HT1080 (cell line): ENCODE results near the genes POU4F2, TTC29 and RPS3A.

RAMPAGE:
- cytosol, long total RNA: no peak
- long total RNA: no peak
- nucleus, long total RNA: no peak
Observed at GRCh38 chr4:145881961-145882508, 56.6 kb downstream of the ZNF827 start.

DNA sequence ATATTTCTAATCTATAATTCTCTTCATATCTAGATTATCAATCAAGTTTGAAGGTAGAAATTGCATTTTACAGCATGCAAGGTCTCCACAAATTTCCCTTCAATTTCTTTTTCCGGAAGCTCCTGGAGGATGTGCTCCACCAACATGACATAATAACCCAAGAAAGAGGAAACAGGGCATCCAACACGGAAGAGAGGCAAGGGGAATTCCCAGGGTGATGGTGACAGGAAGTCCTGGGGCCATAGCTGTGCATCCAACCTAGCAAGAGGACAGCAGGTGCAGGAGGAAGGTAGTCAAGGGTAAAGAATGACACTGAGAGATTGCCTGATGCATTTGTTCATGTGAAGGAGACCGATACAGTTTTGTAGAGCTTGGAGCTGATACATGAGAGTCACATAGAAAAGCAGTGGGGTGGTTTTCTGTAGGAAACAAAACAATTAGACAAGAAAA is 115.7 kb upstream of the LSM6 start:
RAMPAGE:
- cytosol, long total RNA: no peak
- long total RNA: no peak
- nucleus, long total RNA: no peak

DNA sequence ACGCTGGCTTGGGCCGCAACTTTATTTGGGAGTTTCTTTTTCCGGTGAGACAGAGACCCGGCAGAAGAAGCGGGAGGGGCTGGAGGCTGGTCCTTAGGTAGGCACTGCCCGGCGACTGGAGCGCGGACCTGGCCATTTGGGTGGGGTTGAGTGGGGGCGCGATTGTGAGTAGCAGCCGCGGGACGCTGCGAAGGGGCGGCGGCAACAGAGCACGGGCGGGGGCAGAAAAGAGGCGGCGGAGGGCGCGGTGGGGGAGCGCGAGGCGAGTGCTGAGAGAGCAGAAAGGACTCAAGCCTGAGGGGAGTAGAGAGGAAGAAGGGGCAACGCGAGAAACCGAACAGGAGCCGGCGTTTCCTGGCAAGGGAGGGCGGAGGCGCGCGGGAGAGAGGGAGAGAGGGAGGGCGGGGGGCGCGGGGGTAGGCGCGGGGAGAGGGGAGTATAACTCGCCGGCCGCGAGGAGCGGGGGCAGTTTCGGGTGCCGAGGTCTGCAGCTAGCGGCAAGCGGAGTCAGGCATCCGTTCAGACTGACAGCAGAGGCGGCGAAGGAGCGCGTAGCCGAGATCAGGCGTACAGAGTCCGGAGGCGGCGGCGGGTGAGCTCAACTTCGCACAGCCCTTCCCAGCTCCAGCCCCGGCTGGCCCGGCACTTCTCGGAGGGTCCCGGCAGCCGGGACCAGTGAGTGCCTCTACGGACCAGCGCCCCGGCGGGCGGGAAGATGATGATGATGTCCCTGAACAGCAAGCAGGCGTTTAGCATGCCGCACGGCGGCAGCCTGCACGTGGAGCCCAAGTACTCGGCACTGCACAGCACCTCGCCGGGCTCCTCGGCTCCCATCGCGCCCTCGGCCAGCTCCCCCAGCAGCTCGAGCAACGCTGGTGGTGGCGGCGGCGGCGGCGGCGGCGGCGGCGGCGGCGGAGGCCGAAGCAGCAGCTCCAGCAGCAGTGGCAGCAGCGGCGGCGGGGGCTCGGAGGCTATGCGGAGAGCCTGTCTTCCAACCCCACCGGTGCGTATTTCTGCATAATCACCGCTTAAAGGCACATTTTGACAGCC is at the start of gene POU4F2:
Gene POU4F2, plus strand, starts transcription at position 468 of the 1,050 bp plus-strand sequence.
RAMPAGE:
- cytosol, long total RNA: no peak
- long total RNA: no peak
- nucleus, long total RNA: no peak

GRCh38 chr4:146945549-146946061 is at the start of gene TTC29:
TSS of gene TTC29 (minus strand) at chr4:146945864.
RAMPAGE:
- cytosol, long total RNA: no peak
- long total RNA: no peak
- nucleus, long total RNA: no peak

DNA sequence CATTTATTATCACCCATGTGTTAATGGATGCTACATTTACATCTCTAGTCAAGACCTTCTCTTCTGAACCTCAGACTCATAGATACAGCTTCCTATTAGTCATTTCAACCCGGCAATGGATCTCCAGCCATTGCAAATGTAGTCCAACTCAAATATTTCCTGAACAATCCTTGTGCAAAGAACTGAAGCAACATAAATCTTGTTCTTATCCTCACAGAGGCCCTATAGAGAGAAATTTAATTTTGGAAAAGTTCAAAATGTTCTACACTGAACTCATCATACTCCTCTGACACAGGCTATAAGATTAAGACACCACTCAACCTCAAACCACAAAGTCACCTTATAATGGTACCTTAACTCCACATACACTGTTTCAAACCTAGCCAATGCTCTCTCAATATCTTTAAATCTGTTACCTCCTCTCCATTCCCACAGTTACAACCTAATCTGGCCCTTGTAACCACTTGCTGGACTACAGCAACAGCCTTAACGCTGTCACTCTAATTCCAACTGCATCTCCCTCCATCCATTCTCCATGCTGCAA is 3.1 kb downstream of the PRMT9 start:
RAMPAGE:
- cytosol, long total RNA: no peak
- long total RNA: no peak
- nucleus, long total RNA: no peak

DNA sequence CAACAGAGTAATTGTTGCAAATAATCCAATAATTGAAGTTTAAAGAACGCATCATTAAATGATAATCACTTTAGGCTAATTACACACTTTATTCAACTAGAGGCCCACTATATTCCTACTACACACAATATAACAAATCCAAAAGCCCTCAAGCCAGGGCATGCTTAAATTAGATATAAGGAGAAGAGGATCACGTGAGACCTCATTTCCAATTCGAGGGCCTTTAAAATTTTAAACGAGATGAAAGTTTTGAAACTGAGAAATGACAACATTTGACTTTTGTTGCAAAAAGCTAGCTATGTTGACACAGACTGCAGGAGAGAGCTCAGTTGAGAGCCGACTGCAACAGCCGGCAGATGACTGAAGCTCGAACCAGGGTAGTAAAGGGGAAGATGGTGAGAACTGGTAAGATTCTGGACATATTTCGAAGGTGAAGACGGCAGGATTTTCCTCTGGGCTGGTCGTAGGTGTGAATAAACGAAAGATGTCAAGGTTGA is 851 bp downstream of the PRMT9 start:
RAMPAGE:
- cytosol, long total RNA: no peak
- long total RNA: no peak
- nucleus, long total RNA: no peak

GRCh38 chr4:147822013-147822654 is 90.2 kb downstream of the ARHGAP10 start:
RAMPAGE:
- cytosol, long total RNA: no peak
- long total RNA: no peak
- nucleus, long total RNA: no peak

DNA sequence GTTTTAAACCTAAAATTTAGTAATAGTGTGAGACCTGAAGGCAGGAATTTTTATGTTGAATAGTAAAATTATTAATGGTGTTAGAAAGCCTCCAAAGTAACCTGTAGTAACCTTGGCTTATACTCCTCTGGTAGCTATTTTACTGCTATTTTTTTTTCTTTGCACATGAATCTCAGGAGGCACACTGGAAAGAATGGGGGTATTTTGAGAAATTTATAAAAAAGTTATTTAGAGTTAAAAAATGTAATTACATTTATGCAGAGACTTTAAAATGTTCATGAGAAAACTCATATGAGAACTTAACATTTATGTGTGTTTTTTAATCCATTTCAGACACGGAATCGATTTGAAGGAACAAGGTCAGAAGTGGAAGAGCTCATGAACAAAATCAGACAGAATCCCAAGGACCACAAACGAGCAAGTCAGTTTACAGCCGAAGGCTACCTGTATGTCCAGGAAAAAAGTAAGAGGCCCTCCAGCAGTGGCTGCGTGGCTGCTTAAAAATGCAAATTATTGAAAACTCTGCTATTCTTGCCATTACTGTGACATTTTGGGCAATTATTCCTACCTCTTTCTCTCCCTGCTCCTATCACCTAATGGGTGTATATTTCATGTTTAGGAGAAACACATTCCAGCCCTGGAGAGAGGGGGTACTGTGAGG is 142.9 kb downstream of the ARHGAP10 start:
RAMPAGE:
- cytosol, long total RNA: no peak
- long total RNA: no peak
- nucleus, long total RNA: no peak

DNA sequence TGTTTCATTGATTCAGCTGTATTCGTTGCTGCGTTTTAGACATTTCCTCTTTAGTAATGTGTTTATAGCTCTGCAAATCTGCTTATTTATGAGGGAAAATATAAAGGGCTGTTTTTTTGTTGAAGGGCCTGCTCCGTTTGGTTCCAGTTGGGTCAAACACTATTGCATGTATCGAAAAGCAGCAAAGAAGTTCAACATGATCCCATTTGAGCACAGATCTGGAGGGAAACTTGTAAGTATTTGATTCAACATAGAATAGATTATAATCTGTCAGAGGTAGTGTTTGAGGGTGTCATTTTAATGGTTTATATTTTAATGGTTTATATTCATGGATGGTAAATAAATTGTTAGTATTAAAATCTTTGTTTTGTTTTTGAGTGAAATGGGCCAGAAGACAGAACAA is 147.2 kb downstream of the ARHGAP10 start:
RAMPAGE:
- cytosol, long total RNA: no peak
- long total RNA: no peak
- nucleus, long total RNA: no peak

RAMPAGE:
- cytosol, long total RNA: no peak
- long total RNA: no peak
- nucleus, long total RNA: no peak
Observed at GRCh38 chr4:148166105-148166530, 276.1 kb downstream of the NR3C2 start.

GRCh38 chr4:148202993-148204049 is 238.9 kb downstream of the NR3C2 start:
RAMPAGE:
- cytosol, long total RNA: no peak
- long total RNA: no peak
- nucleus, long total RNA: no peak

RAMPAGE:
- cytosol, long total RNA: no peak
- long total RNA: no peak
- nucleus, long total RNA: no peak
Observed at GRCh38 chr4:148386741-148387477, 55.3 kb downstream of the NR3C2 start.

RAMPAGE:
- cytosol, long total RNA: no peak
- long total RNA: no peak
- nucleus, long total RNA: no peak
Observed at GRCh38 chr4:148420646-148421551, 21.3 kb downstream of the NR3C2 start.

DNA sequence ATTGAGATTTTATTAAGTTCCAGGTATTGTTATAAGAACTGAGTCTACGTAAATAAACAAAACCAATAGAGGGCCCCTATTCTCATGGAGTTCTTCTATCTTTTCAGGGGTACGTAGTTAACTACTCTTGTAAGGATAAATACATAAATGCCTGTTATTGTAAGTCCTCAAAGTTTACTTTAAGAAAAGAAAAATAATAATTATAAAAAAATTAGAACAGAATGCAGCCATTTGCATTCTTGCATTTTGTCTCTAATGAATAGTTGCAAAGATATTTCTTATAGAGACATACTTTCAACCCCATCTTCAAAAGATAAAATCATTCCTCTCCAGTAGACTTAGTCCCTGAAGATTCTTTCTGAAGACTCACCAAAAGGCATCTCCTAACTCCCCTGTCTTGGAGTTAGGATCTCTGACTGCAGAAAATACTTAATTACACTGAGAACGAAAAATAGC is 71.6 kb upstream of the NR3C2 start:
RAMPAGE:
- cytosol, long total RNA: no peak
- long total RNA: no peak
- nucleus, long total RNA: no peak

GRCh38 chr4:150173884-150174461 is 95.7 kb downstream of the DCLK2 start:
RAMPAGE:
- cytosol, long total RNA: no peak
- long total RNA: no peak
- nucleus, long total RNA: no peak

GRCh38 chr4:150390369-150390782 is 191.6 kb upstream of the MAB21L2 start:
RAMPAGE:
- cytosol, long total RNA: no peak
- long total RNA: no peak
- nucleus, long total RNA: no peak

DNA sequence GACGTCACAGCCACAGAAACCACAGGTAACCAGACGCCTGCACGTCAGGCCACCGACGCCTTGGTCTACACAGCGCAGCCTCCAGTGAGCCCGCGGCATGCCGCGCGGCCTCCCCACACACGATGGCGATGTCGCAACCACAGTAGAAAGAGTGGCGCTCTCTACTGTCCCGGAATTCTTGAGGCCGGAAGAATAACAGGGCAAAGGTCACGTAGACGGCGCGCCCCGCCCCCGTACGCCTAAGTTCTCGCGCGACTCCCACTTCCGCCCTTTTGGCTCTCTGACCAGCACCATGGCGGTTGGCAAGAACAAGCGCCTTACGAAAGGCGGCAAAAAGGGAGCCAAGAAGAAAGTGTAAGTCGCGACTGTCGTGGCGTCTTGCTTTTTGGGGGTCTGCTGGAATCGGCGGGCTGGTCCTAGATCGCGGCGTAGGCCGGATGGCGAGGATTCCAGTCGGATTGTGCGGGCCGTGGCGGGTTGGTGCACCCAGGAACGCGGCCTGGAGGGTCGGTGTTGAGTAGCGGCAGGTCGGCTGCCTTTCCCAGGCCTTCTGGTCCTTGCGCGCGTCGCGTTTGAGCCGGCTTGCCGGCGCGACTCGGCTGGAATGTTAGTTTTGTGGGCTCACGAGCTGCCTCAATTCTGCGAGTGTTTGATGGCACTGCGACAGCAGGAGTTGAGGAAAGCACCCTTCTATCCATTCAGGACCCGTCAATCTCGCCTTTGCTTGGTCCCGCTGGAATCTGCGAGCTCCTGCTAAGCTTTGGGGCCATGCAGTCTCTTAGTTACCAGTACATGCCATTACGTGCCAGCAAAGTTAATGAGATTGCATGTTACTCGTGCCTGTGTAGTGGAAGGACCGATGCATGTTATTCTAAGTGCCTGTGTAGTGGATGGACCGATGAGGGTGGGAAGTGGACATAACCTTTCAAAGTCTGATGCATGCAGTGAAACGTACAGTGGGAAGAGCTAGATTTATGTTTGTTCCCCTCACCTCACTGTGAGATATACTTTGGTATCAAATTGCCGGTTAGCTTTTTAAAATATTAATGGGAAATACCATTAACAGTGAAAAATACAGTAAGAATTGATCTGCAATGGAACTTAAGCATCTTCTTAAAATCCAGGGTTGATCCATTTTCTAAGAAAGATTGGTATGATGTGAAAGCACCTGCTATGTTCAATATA is at the start of gene RPS3A:
Gene RPS3A, plus strand, starts transcription at position 268 of the 1,185 bp plus-strand sequence.
RAMPAGE:
- cytosol, long total RNA: start-site peak on the plus strand centred at position 259 of the sequence, 49 bp wide, 32,816 and 32,941 reads in 2 replicates
- long total RNA: start-site peak on the plus strand centred at position 260 of the sequence, 48 bp wide, 29,597 reads
- nucleus, long total RNA: start-site peak on the plus strand centred at position 256 of the sequence, 56 bp wide, 5,294 and 1,873 reads in 2 replicates

DNA sequence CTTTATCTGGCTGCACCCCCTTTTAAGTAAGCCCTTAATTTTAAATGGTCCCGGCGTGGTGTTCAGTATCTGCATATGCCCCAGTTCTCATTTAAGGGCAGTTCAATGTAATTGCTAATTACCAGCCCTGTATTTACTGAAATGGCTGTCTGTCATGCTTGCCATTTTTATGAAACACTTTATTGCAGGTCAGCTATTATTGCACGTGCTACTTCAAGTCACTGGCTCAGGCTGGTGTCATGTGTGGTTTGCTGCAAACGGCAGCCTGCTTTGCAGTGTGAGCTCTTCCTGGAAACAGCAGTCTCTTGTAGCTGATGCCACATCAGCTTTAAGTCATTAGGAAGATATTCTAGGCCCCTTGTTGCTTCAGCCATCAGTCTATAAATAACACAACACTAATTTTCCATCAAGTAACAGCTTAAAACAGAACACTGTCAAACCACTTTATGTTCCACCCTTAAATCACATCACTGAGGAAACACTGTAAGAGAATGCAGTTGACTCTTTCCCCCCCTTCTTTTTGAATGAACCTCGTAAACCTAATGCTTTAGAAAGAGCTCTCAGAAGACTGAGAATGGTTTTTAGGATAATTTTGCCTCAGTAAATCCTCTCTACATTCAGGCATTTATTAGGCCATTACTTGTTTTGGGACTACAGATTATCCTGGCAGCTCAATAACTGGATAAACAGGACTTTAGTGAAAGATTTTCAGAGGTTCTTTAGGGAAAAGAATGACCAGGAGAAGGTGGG is 93.7 kb downstream of the GATB start:
RAMPAGE:
- cytosol, long total RNA: no peak
- long total RNA: no peak
- nucleus, long total RNA: no peak

DNA sequence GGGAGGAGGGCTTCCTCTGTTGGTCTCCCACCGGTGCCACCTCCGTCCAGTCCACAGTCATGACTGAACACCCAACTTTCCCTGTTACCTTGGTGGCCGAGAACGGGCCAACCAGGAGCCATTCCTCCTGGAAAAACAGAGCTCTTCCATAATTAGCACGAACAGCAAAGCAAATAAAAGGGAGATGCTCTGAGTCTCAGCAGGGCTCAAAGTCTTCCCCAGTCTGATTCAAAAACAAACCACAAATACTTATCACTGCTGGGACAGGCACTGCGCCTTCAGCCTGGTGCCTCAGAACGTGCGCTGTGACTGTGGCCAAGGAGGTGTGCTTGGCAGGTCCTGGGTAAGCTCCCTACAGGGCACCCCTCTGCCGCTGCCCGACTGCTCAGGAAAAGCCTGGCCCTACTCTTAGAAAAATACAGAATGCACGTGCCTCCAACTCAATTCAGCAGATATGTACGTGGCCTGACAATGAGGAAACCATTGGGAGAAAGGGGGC is 87.0 kb downstream of the GATB start:
RAMPAGE:
- cytosol, long total RNA: no peak
- long total RNA: no peak
- nucleus, long total RNA: no peak

GRCh38 chr4:151909583-151909785 is 148.7 kb upstream of the GATB start:
RAMPAGE:
- cytosol, long total RNA: no peak
- long total RNA: no peak
- nucleus, long total RNA: no peak